Sigmoid colon (tissue), 4 donors: ENCODE measurements around a stretch of chr2.

- PRO-cap: no peak
- RAMPAGE, long total RNA, 4 experiments: no peak in any of the 4 experiments
Measured at GRCh38 chr2:33439085-33440037, 37.1 kb upstream of the RASGRP3 start.

DNA sequence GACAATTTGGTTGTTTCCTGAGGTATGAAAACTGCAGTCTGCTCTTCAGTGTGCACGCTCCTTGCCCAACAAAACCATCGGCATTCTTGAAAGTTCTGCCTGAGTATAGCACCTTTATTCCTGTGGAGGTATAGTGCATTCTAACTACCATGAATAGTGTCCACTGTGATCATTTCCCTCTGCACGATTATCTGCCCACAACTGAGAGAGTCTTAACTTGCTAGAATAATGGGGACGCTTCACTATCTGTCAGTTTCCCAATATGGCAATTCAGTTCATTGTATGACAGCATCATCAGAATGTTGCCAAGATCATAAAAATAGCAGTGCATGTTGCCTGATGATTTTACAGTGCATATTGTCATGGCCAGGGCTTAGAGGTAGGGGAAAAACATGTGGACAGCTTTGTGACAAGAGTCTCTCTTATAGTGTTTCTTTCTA is 6.0 kb downstream of the RASGRP3 start:
- PRO-cap: no peak
- RAMPAGE, long total RNA, 4 experiments: no peak in any of the 4 experiments

- PRO-cap: no peak
- RAMPAGE, long total RNA, 4 experiments: no peak in any of the 4 experiments
Measured at GRCh38 chr2:34677182-34678148, 1078.4 kb upstream of the FAM98A start.

GRCh38 chr2:36359531-36360401 is 4.2 kb downstream of the CRIM1 start:
- PRO-cap: no peak
- RAMPAGE, long total RNA, 4 experiments: no peak in any of the 4 experiments

DNA sequence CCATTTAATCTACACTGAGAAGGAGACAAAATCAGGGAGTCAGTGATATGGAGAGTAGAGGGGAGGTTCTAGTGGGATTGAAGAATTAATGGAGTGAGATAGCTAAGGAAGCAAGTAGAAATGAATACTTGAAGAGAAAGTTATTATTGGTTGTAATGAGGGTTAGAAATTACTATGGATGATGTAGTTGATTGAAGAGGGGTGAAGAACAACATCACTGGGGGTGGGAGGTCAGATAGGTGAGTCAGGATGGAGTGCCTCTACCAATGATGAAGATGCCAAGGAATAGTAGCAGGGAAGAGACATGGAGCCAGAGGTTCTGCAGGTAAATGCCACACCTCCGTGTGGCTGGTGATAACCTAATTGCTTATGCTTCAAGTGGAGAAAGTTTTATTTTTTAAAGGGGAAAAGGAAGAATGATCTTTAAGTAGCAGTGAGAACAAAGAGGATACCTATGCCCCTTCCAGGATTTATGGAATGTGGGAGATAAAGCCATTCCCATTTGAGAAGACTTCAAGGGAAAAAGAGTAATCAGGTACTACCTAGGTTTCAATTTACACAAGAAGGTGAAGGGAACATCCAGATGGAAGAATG is 44.7 kb downstream of the CRIM1 start:
- PRO-cap: no peak
- RAMPAGE, long total RNA, 4 experiments: no peak in any of the 4 experiments

- PRO-cap: no peak
- RAMPAGE, long total RNA, 4 experiments: no peak in any of the 4 experiments
Measured at GRCh38 chr2:36414430-36414918, 58.9 kb downstream of the CRIM1 start.

DNA sequence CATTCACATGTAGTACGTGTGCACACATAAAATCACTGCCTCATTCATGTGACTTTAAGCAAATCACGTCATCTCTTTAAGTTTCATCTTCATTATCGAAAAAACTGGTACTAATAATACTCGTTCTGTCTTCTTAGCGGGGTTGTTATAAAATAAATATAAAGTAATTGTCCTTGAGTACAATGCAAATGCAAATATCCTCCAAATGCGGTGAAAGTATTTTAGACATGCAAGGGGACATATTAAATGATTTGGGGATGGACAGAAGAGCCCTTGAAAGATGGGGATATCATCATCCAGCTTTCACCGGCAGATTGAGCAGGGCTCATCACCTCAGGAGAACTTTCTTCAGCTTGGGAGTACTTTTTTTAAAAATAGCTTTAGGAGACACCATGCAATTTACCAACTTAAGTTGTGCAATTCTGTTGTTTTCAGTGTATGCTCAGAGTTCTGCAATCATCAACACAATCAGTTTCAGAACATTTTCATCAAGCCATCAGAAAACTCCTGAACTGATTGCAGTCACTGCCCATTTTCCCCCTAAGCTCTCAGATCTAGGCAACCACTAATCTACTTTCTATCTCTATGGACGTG is 117.5 kb downstream of the CRIM1 start:
- PRO-cap: no peak
- RAMPAGE, long total RNA, 4 experiments: no peak in any of the 4 experiments

DNA sequence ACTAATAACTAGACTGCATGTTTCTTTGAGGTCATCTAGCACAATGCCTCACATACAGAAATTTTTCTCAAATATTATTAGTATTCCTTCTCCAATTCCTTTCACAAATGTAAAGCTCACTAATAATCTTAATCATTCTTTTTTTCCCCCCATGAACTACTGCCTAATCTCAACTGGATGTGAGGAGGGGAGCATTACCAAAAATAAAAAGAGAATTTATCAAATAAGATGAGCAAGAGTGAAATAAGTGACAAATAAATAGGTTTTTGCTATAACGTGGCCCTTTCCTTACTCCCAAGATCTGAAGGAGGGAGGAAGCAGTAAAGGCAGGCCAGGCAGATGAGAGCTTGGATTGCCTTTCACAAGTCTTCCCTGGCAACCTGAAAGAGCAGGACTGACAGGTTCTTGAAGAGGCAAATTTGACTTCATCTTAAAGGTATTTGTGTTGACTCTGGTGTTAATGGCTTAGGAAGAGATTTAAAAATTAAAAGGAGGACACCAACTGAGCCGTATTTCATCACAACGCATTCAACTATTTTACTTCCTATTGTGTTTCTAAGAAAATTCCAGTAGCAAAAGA is 3.4 kb downstream of the STRN start:
- PRO-cap: no peak
- RAMPAGE, long total RNA, 4 experiments: no peak in any of the 4 experiments

DNA sequence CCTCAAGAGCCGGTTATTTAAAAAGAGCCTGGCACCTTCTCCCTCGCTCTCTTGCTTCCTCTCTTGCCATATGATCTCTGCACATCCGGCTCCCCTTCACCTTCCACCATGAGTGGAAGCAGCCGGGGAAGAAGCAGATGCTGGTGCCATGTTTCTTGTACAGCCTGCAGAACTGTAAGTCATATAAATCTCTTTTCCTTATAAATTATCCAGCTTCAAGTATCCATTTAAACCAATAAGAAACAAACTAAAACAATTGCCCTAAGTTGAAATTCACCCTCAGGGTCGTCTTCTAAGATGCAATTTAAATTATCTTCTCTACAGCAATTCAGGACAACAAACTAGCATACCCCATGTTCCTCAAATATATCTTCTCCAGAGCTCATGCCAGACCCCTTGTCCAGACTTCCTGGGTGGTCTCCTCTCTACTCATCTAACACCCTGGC is 21.1 kb downstream of the GPATCH11 start:
- PRO-cap: no peak
- RAMPAGE, long total RNA, 4 experiments: start-site peak on the minus strand in 1 of 4 experiments, centred at position 189 of the sequence, 17 reads per replicate

DNA sequence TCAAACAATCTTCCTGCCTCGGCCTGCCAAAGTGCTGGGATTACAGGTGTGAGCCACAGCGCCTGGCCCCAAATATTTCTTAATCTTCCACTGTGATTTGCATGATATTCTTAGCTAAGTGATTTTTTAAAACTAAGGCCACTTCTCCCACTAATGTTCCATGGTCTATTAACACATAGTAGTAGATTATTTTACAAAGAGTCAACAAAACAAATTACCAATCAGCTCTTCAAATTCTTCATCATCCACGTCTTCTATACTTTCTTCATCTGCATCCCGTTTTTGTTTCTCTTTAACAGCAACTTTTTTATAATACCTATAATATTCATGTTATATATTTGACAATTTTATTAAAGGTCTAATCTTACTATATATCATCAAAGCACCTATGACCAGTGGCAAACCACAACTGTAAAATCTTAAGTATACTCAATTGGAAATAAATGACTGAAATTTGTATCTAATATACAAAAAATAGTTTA is 17.4 kb downstream of the CEBPZOS start:
- PRO-cap: no peak
- RAMPAGE, long total RNA, 4 experiments: no peak in any of the 4 experiments

DNA sequence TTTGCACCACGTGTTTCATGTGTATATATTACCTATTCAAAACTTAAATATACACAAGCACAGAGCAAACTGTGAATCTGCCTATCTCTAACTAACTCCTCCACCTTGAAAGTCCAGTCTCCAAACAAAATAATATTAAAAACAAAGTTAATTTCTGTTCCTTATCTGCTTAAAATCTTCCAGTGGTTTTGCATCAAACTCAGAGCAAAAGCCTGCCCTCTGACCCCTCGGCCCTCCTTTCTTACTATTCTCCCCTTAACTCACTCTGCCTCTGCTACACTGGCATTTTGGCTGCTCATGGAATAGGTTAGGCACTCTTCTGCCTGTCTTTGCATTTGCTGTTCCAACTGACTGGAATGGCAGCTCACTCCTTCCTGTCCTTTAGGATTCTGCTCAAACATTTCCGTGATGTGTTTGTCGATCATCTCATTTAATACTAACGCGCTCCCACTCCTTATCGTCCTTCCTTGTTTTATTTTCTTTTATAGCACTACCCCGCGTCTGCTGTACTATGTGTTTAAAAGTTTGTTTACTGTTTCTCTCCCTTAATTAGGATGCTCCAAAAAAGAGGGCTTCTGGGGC is 861 bp downstream of the CEBPZ start:
- PRO-cap: no peak
- RAMPAGE, long total RNA, 4 experiments: no peak in any of the 4 experiments

DNA sequence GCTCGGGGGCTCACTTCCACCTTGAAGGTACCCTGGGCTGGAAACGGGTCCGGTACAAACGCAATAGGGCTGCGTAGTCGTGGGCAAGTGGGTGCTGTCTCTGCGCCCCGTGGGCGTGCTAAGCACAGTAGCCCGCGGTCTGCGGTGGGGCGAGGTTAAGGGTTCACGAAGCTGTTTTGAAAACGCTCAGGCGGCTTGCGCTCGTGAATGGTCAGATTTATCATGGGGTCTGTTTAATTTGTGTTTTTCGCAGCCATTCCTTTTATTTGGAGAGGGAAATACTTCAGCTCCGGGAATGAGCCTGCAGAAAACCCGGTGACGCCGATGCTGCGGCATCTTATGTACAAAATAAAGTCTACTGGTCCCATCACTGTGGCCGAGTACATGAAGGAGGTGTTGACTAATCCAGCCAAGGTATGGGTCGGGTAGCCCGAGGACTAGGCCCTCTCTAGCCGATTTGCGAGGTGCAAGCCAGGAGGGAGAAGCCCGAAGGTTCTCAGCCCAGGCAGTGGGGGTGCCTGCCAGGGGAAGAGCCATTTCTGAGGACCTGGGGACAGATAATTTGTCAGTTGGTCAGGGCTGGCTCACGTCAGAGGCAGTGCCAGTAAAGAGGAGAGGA is 504 bp downstream of the NDUFAF7 start:
- PRO-cap: no peak
- RAMPAGE, long total RNA, 4 experiments: no peak in any of the 4 experiments

- PRO-cap: bidirectional peak, plus-strand start at chr2:37324918, minus-strand start at chr2:37324710
- RAMPAGE, long total RNA, 4 experiments: no peak in any of the 4 experiments
Measured at GRCh38 chr2:37324841-37325572, 374 bp upstream of the PRKD3 start.

DNA sequence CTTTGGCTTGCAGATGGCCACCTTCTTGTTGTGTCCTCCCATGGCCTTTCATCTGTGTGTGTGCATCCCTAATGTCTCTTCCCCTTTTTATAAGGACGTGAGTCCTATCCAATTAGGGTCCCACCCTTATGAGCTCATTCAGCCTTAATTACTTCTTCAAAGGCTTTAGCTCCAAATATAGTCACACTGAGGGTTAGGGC is 34.3 kb downstream of the CDC42EP3 start:
- PRO-cap: no peak
- RAMPAGE, long total RNA, 4 experiments: no peak in any of the 4 experiments

- PRO-cap: no peak
- RAMPAGE, long total RNA, 4 experiments: no peak in any of the 4 experiments
Measured at GRCh38 chr2:37919530-37920275, 5.4 kb upstream of the RMDN2 start.

GRCh38 chr2:37962268-37962724 is 37.2 kb downstream of the RMDN2 start:
- PRO-cap: no peak
- RAMPAGE, long total RNA, 4 experiments: no peak in any of the 4 experiments

DNA sequence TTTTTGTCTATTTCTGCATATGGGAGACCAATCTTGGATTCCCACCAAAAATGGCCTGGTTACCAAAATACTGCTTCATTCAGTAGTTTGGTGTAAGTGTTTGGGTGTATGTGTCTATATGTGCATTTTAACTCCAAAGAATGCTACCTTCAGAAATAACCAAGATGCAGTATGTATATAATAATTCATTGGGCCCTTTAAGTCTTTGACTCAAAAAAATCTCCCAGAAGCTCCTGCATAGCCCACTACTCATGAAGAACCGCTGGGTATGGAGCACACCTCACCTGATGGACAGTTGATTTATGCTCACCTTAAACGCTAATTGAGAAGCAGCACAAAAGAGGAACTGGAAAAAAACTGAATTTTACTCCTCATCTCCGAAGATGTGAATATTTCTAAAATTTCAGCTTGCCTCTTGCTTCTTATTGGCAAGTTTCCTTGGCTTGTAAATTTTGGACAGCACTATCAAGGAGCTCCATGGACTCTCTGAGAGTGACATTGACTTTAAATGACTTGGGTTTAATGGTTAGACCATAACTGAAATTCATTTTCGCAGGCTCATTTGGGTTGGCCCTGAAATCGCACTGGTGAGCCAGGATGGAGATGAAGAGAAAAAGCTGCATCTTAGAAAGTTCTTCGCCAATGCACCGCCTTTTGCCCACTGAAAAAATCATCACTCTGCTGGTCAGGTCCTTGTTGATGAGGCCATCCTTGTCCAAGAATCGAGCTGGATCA is 5.5 kb downstream of the CYP1B1 start:
- PRO-cap: no peak
- RAMPAGE, long total RNA, 4 experiments: no peak in any of the 4 experiments

DNA sequence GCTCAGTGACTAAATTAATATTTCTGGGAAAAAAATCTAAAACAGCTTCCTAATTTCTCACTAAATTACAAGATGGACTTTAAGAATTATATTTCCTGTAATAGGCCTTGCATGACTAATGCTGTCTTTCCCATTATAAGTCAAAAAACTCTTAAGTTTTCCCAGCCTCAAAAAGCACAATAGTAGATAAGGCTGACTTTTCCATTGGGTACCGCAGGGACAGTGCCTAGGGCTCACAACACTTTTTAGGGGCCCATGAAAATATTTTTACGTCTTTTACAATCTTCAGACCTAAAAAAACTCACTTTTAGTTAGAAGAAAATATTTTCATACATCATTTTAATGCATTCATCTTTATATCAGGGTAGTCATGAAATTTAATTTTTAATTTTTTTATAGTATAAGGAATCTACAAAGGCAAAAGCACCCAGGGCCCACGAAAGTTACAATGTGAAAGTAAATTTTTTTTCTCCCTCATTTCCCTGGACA is 4.5 kb downstream of the CYP1B1 start:
- PRO-cap: no peak
- RAMPAGE, long total RNA, 4 experiments: no peak in any of the 4 experiments

DNA sequence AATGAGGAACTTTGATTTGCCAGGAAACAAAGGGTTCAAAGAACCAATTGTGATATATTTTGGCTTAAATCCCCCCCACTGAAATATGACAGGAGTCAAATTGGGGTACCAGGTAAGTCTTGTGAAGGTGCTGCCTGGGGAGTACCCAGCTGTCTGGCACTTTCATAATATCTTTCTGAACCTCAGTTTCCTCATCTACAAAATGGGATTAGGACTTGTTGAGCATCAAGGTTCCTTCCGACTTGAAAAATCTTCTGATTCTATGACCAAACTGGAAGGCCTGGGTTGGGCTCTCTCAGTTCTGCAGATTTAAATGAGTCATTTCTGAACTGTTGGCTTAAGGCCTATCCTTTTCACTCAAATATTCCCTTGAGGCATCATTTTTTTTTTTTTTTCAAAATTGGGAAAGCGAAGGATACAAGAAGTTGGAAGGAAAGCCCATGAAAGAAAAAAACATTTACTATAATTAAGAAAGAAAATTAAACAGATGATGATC is 40.7 kb upstream of the CYP1B1 start:
- PRO-cap: no peak
- RAMPAGE, long total RNA, 4 experiments: no peak in any of the 4 experiments

DNA sequence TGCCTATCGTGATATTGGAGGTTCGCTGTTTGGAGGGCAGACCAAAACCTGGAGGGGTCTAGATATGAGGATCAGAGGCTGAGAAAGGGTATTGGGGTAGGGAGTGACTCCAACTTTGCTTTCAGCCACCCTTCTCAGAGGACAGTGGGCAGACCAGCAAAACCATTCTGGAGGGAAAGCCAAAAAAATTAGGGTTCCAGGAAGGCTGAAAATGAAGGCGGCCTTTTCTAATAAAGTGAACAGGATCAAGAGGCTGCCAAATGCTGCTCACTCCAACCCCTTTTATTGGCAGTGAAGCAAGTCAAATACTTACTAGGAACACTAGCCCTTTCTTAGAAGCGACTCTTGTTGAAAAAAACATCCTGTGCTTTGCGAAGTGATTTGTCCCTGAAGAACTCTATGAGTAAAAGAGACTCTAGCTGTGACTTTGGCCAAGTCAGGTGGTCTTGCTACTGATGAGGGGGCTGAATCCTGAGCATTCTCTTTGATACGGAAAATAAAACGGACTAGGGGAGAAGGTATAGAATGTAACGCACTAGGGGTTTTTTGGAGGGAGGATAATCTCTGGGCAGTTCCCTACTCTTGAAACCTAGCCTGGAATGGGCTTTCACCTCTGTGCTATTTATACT is 83.7 kb upstream of the CYP1B1 start:
- PRO-cap: no peak
- RAMPAGE, long total RNA, 4 experiments: no peak in any of the 4 experiments